Measurements from ENCODE around the genes FZD10, STX2 and ADGRD1.

GRCh38 chr12:129874536-129874840, 29.3 kb downstream of the TMEM132D start:
- RRBS = no CpG with 5 or more reads among the region's 5 CpGs

- RRBS = no CpG with 5 or more reads among the region's 18 CpGs
These were observed 75.7 kb upstream of the FZD10 start for GRCh38 chr12:130086480-130087050.

GRCh38 chr12:130162294-130162880, at the start of gene FZD10:
FZD10 (plus strand) TSS chr12:130162464.
- RRBS = 3% methylated on average over 34 of the region's 79 CpGs

GRCh38 chr12:130210888-130211370, 48.7 kb downstream of the FZD10 start:
- RRBS = no CpG with 5 or more reads among the region's 11 CpGs

GRCh38 chr12:130827423-130827772, 11.7 kb downstream of the STX2 start:
- RRBS = no CpG with 5 or more reads among the region's 4 CpGs

DNA sequence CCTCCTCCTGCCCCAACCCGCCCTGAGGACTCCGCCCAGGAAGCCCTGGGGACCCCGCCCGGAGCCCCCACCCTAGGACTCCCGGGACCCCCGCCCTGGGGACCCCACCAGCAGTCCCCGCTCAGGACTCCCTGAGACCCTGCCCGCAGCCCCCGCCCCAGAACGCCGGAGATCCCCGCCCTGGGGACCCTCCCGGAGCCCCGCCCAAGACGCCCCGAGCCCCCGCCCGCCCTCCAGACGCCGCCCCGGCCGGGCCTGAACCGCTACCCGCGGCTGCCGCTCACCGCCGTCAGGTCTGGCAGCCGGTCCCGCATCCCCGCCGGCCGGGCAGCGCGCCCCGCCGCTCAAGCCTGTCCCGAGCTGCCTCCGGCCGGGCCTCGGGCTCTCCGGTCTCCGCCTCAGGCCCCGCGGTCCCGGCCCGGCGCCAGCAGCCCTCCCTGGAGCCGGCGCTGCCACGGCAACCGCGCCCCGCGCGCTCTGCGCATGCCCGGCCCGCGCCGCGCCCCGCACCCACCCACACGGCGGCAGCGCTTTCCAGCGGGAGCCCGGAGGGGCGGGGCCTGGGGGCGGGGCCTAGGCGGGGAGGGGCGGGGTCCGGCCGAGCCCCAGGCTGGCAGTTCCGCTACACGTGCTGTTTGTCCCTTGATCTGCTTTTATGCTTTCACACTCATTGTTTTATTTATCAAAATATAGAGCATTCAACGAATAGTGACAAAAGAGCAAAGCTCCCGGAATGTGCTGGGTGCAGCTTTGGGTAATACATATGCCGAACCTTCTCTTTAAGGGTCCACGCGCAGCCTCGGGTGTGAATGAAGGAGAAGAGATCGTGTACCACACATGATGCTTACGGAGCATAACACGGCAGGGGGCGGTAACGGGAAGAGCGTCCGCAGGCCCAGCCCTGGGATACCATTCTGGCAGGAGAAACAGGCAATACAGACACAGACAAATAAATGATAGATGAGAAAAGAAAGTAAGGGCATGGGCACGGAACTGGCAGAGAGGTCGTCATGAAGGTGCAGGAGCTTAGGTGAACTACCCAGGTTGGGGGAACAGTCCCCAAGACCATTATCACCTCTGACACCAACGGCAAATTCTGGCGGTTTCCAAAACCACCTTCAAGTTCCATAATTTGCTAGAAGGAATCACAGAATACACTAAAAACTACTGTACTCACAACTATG, at the start of gene STX2:
TSS of gene STX2 (minus strand) at position 465 of the 1,184 bp plus-strand sequence.
- RRBS = 2% methylated on average over 58 of the region's 93 CpGs

- RRBS = no CpG with 5 or more reads among the region's 23 CpGs
These were observed 7.3 kb downstream of the RAN start for GRCh38 chr12:130878878-130879826.

- RRBS = no CpG with 5 or more reads among the region's 23 CpGs
These were observed at the start of gene ADGRD1 for GRCh38 chr12:130953604-130954354. ADGRD1 (plus strand) TSS chr12:130953907.

- RRBS = 79% methylated on average over 10 of the region's 29 CpGs
These were observed 77.0 kb downstream of the ADGRD1 start for GRCh38 chr12:131030553-131031208.

- RRBS = 18% methylated on average over 3 of the region's 16 CpGs
These were observed 149.3 kb downstream of the ADGRD1 start for GRCh38 chr12:131102956-131103519.

- RRBS = 85% methylated on average over 5 of the region's 25 CpGs
These were observed 150.8 kb downstream of the ADGRD1 start for GRCh38 chr12:131104317-131105067.

GRCh38 chr12:131267977-131268428, 314.3 kb downstream of the ADGRD1 start:
- RRBS = no CpG with 5 or more reads among the region's 9 CpGs

- RRBS = no CpG with 5 or more reads among the region's 3 CpGs
These were observed 25.3 kb downstream of the SFSWAP start for GRCh38 chr12:131736179-131736562.

GRCh38 chr12:131797152-131797789, 30.9 kb upstream of the MMP17 start:
- RRBS = 96% methylated on average over 11 of the region's 29 CpGs

- RRBS = 2% methylated on average over 19 of the region's 76 CpGs
These were observed 353 bp downstream of the MMP17 start for GRCh38 chr12:131828485-131829006.

GRCh38 chr12:131904130-131904868, 9.9 kb downstream of the ULK1 start:
- RRBS = no CpG with 5 or more reads among the region's 10 CpGs

DNA sequence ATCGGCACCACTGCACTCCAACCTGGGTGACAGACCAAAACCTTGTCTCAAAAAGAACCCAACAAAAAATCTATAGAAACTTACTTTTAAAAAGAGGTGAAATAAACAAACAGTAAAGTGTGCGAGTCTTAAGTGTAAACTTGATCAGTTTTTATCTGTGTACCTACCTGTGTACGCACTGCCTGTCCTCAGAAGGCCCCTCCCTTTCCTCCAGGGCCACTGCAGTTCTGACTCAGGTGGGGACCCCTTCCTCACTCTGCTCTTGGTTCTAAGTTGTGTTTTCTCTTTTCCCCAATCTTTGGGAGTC, 9.3 kb downstream of the PUS1 start:
- RRBS = no CpG with 5 or more reads among the region's 3 CpGs

DNA sequence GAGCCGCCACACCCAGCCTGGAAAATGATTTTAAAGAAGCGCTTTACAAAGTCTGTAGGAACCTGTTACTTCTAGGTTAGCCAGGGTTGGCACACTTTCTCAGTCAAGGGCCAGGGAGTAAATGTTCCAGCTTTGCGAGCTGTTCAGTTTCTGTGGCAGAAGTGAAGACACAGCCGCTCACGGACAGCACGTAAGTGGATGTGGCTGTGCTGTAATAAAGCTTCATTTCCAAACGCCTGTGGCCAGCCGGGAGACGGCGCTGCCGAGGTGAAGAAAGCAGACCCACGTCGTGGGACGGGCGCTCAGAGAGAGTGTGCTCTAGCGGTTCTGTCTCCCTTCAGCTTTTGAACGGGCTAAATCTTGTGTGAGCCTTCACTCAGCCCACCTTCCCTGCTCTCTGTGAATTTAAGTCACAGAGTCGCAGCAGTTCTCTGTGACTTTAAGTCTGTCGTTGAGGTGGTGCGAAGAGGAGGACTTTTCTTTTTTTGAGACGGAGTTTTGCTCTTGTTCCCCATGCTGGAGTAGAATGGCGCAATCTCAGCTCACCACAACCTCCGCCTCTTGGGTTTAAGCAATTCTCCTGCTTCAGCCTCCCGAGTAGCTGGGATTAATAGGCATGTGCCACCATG, 35.5 kb downstream of the EP400 start:
- RRBS = no CpG with 5 or more reads among the region's 24 CpGs

GRCh38 chr12:132029552-132030444, 80.1 kb downstream of the EP400 start:
- RRBS = no CpG with 5 or more reads among the region's 29 CpGs

- RRBS = 93% methylated on average over 4 of the region's 29 CpGs
These were observed 77.7 kb downstream of the DDX51 start for GRCh38 chr12:132066237-132067012.